Ileum (tissue), 1 donor: Measurements from ENCODE around the genes ZNF263, OR2C1, ZSCAN32 and DNASE1.

DNA sequence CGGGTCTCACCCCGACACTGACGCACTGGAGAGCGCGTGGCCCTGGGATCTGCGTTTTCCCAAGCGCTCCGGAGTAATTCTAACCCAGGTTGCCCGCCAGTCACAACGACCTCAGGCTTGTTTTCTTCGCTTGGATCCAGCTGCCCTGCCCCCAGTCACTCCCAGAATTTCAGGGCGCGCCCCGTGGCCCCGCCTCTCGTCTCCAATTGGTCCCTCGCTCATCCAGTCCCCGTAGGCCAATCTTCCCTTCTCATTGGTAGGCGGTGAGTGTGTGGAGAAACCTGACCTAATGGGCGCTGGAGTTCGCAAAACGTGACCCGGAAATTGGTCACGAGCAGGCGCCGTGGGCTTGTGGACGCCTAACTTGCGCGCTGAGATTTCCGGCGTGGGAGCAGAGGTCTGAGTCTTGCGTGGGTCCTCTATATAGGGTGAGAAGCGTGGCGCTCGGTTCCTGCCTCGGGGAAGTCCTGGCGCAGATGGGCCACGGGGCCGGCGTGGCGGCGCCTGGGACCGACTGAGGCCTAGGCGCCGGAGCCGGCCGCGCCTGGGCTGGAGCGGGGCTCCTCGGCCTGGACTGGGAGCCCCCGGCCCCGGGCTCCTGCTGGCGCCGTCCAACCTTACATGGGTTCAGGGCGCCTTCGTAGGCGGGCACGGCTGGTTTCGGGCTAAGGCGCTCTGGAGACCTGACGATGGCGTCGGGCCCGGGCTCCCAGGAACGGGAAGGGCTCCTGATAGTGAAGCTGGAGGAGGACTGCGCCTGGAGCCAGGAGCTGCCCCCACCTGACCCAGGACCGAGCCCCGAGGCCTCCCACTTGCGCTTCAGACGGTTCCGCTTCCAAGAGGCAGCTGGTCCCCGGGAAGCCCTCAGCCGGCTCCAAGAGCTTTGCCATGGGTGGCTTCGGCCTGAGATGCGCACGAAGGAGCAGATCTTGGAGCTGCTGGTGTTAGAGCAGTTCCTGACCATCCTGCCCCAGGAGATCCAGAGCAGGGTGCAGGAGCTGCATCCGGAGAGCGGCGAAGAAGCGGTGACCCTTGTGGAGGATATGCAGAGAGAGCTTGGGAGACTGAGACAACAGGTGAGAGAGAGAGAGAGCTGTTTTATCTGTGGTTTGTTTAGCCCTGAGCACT is at the start of gene ZNF263:
Gene ZNF263, plus strand, starts transcription at position 362 of the 1,128 bp plus-strand sequence.
- PRO-cap: bidirectional peak, plus-strand start at position 374 of the sequence, minus-strand start at position 128 of the sequence

DNA sequence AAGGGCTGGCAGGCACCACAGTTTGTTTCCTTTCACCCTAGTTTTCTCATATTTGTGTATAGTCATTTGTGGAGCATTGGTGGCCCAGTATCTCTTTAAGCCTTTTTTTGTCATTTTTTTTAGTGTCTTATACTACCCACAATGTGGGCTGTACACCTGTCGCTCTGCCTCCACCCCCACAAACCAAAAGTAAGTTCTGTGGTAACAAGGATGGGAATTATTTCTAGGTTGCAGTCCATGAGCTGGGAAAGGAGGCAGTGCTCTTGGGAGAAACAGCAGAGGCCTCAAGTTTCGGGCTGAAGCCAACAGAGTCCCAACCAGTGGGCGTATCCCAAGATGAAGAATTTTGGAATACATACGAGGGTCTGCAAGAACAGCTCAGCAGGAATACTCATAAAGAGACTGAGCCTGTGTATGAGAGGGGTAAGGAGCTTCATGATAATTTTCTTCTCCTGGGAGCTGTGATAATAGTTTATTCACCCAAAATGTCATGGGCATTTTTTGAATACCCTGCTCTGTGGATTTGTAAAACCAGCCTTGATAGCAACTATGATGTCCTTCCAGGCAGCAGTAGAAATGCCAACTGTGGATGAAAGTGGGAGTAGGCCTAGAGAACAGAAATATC is 6.3 kb downstream of the ZNF75A start:
- PRO-cap: no peak

DNA sequence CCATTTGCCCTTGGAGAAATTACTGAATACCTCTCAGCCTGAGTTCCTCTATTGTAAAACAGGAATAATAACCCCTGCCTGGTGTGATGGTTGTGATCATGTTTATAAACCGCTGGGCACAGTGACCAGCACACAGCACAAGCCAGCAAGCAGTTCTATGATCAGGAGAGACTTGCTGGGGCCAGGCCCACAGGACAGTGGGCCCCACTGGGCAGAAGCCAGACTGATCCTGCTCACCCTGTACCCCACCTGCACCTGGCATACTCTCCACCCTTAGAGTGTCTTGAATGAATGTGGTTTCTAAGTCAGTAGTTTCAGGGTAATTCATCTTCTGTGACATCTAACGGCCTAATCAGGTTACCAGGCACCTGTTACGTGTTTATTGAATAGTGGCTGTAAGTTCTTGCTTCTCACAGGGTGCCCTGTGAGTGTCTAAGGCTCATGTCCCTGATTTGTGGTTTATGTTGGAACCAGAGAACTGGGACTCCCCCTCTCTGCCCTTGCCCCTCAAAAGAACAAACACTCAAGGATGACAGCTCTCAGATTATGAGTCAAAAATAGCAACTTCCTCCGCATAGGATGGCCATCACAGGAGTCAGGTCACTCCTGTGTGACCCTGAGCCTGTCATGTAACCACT is 7.1 kb upstream of the OR2C1 start:
- PRO-cap: no peak

GRCh38 chr16:3355532-3356155 is at the start of gene OR2C1:
Gene OR2C1 (plus strand): TSS chr16:3355889.
- PRO-cap: no peak

DNA sequence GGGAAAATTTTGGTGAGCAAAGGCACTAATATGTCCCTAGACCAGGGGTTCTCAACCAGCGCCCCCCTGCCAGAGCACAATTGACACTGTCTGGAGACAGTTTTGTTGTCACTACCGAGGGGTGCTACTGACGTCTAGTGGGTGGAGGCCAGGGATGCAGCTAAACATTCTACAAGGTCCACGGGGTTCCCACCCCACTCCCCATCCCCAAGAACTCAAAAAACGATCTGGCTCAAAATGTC is 10.1 kb downstream of the OR2C1 start:
- PRO-cap: no peak

DNA sequence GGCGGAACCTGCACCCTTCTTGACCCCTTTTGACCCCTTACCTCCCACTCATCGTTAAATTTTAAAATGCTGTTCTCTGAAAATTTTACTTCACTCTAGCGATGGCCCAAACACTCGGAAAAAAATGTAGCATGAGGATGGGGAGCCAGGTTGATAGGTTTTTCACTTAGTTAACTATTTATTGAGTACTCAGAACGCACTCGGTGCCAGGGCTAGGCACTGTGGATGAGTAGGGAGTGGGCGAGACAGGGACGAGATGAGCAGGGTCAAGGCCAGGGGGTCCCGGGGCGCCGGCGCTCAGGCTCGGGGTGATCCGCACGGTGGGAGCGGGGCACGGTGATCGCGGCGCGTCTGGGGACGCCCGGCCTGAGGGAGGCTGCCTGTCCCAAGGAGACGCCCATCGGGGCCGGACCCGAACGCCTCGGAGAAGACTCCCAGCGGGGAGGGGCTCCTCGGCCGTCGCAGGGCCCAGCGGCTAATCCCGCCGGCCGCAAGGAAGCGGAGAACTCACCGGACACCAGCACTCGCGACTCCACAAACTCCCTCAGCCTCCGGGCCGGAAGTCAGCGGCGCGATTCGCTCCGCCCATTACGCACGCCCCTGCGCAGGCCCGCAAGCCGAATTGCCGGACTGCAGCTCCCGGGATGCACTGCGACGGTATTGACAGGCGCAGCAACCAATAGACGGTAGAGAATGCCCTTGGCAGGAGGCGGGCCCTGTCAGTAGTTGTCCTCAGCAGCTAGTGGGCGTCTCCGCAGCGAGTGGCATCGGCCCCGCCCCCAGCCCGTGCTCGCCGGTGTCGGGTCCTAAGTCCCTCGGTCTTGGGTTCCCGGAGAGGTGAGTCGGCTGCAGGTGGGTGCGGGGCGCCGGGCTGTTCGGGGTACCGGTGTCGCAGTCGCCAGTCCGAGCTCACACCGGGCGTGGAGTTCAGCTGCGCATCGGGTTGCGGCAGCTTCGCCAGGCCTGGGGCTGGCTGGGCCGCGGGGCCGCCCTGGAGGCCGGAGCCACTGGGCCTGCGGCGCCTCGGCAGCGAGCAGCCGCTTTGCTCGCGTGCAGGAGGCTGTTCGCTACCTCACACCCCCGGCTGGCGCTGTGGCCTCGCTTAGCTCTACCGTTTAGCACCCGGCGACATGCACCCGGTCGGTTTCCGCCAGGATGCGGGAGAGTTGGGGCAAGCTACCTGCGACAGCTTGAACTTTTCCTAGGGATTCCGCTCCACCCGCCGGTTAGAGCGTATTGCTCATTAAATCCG is at the start of gene ZSCAN32:
Gene ZSCAN32, minus strand, starts transcription at position 571 of the 1,252 bp plus-strand sequence.
- PRO-cap: unidirectional peak, minus-strand start at position 353 of the sequence; bidirectional peak, plus-strand start at position 824 of the sequence, minus-strand start at position 509 of the sequence; unidirectional peak, plus-strand start at position 912 of the sequence

- PRO-cap: no peak
Observed at GRCh38 chr16:3458467-3458928, 15.0 kb downstream of the NAA60 start.

GRCh38 chr16:3487008-3487888 is 8.0 kb downstream of the C16orf90 start:
- PRO-cap: no peak

GRCh38 chr16:3536338-3536741 is 35.5 kb downstream of the CLUAP1 start:
- PRO-cap: no peak

GRCh38 chr16:3654165-3655227 is at the start of gene DNASE1:
Gene DNASE1 (plus strand): TSS chr16:3654691.
- PRO-cap: bidirectional peak, plus-strand start at chr16:3654674, minus-strand start at chr16:3654396; unidirectional peak, plus-strand start at chr16:3654808; bidirectional peak, plus-strand start at chr16:3654873, minus-strand start at chr16:3654892

DNA sequence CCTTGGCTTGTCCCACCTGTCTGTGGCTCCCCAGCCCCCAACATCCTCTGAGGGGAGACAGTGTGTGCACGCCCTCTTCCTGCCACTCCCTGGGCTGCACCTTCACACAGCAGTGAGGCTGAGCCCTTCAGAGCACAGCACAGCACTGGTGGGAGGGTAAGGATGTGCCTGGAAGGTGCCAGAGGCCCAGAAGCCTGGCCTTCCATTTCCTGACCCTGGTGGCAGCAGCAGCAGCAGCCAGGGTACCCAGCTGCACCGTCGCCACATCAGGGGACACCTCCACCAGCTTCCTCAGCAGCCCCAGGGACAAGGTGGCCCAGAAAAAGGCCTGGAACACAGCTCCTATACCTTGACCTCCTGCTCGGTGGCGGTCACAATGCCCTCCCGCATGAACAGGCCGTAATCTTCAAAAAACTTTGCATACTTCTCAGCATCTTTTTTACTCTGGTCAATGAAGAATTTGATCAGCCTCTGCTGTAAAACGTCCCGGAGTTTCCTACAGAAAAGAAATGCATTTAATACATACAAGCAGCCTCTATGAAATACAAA is 11.2 kb downstream of the DNASE1 start:
- PRO-cap: no peak

DNA sequence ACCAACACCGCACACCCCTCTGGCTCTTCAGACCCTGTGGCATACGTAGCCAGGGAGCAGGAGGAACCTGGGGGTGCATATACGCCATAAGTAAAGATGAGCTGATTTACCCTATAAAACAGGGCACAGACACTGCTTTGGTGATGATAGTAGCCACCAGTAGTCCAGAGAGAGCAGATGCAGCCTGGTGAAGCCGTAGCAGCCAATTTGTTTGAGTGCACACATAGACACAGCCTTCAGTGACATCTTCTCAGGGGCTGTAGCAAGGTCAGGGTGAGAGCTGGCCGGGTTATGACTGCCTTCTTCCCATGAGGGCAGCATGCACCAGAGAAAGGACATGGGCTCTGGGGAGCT is 35.6 kb upstream of the CREBBP start:
- PRO-cap: unidirectional peak, plus-strand start at position 276 of the sequence

GRCh38 chr16:4021046-4021379 is 95.2 kb downstream of the ADCY9 start:
- PRO-cap: no peak

DNA sequence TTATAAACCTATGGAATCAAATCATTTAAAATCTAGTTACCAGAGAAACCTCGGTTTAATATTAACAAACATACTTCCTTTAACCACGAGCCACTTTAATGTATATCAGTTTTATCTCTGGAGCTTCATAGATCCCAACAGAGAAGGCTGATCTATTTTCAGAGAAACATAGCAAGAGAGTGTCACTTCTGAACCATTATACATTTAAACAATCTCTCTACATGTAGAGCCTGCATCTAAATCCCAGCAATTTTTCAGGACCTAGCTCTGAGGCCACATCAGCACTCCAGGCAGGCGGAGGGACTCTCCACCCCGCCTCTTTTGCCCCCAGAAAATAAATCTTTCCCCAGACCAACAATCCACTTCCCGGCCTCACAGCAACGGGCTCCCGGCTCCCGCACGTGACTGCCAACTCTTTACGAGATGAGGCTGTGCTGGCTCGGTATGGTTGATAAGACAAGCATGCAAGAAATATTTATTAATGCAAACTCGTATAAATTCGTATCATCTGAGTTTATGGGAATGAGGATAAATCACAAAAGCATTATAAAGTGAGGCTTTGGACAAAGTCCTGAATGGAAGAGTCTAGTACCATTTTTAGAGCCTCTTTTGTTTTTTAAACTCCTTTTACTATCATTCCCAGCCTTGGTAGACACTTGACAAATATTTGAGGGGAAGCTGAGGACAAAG is 71.6 kb downstream of the ADCY9 start:
- PRO-cap: no peak

GRCh38 chr16:4077106-4077691 is 39.0 kb downstream of the ADCY9 start:
- PRO-cap: no peak

- PRO-cap: no peak
Observed at GRCh38 chr16:4090124-4091097, 25.8 kb downstream of the ADCY9 start.

DNA sequence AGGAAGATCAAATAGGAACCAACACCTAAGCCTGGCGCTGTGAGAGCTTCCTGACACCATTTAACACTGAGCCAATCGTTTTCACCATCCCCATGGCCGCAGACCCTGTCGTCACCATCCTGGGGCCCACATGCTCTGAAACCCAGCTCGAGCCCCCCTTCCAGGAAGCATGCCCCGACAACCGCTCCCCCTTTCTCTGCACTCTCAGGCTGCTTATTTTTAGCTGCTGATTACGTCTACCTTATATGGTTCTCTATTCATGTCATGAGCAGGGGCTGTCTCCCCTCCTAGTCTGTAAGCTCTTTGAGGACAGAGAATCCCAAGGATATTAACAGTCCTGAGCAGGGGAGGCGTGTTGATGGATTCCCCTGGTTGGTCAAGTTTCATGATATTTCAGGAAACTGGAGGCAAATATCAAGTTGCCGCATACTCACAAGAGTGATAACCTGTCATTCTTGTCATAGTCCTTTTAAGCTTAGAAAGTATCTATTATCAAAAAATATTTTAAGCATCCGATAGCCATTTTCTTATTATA is 10.4 kb downstream of the SRL start:
- PRO-cap: no peak

DNA sequence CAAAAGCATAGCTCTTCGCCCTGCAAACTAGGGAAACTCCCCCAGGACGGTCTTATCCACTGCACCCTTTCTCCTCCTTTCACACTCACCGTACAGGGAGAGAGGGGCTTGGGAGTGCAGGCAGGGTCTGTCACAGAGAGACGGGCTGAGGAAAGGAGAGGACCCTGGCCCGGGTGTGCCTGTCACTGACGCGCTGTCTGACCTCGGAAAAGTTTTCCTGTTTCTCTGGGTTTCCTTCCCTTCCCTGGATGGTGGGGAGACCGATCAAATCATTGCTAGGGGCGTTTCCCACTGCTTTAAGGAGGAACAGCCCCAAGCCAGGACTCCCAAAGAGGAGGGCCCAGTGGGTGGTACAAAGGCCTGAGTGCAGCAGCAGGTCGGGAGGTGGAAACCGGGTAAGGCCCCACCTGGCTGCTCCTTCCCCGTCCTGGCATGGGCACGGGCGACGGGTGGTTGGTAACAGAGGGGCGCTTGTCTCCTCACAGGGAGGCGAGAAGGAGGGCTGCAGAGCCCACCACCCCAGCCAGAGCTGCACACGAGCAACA is 2.3 kb downstream of the SRL start:
- PRO-cap: no peak

- PRO-cap: bidirectional peak, plus-strand start at chr16:4253549, minus-strand start at chr16:4253531; unidirectional peak, minus-strand start at chr16:4253593; bidirectional peak, plus-strand start at chr16:4254093, minus-strand start at chr16:4253741
Observed at GRCh38 chr16:4253157-4254449, 11.7 kb upstream of the SRL start.

DNA sequence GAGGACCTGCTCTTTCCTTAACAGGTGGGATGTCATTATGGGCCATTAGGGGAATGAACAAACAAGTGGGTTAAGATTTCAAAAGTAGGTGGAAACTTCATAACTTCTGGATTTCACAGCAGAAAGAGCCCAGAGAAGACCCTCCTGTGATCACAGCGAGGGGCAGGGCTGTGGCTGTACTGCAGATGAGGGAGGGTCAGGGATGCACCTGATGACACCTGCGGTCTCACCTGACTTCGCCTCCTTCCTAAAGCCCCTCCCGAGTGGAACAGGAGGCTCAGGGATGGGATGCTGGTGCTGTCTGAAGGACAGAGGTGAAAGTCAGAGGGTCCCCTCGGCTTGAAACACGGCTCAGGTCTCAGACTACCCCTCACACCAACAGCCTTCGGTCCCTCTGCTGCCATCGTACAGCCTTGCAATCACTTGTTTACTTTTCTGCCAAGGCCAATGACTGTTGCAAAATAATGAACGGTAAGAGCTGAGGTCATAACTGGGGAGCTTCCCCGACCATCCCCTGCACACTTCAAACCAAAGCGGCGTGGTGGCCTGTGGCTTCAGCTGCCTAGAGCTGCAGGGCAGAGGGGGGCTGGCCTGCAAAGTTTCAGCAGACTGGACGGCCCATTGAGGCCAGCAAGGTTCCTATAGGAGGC is 5.4 kb downstream of the PAM16 start:
- PRO-cap: no peak